Duodenum (tissue), 1 donor: ENCODE measurements around the gene CCN5.

DNA sequence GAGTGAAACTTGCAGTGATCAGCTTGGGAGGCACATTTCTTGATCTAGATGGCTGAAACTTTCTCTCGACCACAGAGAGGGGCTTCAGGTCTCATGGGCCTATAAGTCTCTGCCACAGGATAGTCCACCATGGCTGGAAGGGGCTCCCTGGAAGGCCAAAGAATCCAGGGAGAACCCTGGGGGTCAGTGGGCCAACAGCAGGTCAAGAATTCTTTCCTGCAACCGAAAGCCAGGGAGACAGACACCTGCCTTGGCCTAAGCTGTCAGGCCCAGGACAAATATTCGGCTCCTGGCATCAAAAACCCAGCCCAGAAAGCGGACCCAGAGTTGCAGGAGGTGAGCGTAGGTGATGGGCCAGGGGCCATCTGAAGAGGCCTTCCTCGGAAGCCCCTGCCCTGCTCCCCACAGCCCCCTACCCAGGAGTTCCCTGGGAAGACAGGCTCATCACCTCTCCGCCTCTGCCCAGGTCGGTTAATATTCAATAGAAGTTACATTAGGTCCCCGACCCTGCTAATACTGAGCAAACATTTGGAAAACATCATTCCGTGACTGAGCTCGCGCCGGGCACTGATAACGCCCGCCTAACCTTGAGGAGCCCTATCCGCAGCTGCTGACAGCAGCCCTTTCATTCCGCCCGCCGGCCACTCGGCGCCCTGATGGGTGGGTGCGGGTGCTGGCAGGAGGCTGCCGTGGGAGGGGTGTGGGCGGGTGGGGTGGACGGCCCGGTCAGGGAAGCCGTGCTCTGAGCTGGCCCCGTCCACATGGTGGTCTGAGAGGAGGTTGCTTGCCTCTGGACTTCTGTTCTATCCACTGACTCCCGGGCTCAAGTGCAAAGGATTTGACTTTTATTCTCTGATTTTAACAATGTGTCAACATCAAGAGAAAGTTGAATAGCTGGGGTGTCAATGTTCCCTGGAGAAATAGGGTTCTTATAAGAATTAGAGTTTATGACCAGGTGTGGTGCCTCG, 55.6 kb downstream of the HNF4A start:
- PRO-cap, result bidirectional peak, plus-strand start at position 707 of the sequence, minus-strand start at position 569 of the sequence

- PRO-cap, result bidirectional peak, plus-strand start at chr20:44442935, minus-strand start at chr20:44442658
Observed at GRCh38 chr20:44442768-44443195, 32.9 kb upstream of the TTPAL start.

DNA sequence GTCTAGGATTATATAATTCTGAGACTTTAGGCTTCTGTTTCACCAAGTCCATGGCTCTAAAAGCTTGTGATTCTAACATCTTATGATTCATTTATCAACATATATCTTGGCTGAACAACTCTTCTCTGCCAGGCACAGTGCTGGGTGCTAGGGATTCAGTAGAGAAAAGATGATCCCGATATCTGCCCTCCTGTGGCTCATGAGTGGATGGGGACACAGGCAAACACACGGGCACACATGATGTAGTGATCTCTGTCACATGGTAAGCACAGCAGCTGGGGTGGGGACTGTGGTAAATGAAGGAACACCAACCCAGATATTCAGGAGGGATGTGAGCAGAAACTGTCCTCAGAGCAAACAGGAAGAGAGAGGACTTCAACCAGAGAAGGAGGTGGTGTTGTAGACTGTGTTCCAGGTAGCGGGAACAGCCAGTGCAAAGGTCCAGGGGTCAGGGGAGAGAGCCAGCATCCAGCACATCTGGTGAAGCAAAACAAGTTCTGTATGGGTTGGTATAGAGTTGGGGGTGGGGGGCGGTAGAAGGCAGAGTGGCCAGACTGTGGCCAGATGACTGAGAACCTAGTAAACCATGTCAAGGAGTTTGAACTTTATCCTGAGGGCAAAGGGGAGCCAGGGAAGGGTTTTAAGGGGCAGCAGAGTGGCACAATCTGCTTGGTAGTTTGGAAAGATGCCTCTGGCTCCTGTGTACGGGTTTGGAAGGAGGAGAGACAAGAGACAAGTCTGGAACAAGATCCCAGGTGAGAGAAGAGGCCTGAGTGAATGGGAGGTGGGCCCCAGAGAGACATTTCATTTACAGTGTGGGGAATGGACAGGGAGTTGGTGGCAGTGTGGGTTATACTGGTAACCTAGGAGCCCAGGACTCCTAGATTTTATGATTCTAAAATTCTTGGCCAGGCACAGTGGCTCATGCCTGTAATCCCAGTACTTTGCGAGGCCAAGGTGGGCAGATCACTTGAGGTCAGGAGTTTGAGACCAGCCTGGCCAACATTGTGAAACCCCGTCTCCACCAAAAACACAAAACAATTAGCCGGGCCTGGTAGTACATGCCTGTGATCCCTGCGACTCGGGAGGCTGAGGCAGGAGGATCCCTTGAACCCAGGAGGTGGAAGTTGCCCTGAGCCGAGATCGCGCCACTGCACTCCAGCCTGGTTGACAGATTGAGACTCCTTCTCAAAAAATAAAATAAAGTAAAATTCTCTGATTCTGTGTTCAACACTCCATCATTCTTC, 27.7 kb upstream of the TTPAL start:
- PRO-cap, result bidirectional peak, plus-strand start at position 668 of the sequence, minus-strand start at position 171 of the sequence

DNA sequence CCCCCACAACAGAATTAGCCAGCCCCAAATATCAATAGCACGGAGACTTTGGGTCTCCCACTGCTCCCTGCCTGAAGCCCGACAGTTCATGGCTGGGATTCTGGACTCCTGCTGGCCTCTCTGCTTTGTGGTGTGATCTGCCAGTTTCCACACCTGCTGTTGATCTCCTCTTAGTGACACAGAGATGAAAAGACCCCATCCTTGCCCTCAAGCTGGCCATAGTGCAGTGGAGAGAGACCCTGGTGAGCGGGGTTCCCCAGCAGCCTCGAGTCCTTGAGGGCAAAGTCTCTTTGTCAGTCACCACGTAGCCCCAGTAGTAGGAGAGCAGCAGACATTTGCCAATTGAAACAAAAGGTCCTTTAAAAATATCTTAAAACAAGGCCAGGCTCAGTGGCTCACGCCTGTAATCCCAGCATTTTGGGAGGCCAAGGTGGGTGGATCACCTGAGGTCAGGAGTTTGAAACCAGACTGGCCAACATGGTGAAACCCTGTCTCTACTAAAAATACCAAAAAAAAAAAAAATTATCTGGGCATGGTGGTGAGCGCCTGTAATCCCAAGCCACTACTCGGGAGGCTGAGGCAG, 24.5 kb upstream of the TTPAL start:
- PRO-cap, result unidirectional peak, minus-strand start at position 275 of the sequence

GRCh38 chr20:44520920-44521296, 962 bp downstream of the SERINC3 start:
- PRO-cap, result no peak

- PRO-cap, result no peak
Observed at GRCh38 chr20:44597937-44598407, 15.6 kb downstream of the PKIG start.

GRCh38 chr20:44609389-44609885, 27.1 kb downstream of the PKIG start:
- PRO-cap, result no peak

- PRO-cap, result no peak
Observed at GRCh38 chr20:44610695-44610973, 28.3 kb downstream of the PKIG start.

GRCh38 chr20:44621063-44621566, 30.4 kb downstream of the ADA start:
- PRO-cap, result no peak

DNA sequence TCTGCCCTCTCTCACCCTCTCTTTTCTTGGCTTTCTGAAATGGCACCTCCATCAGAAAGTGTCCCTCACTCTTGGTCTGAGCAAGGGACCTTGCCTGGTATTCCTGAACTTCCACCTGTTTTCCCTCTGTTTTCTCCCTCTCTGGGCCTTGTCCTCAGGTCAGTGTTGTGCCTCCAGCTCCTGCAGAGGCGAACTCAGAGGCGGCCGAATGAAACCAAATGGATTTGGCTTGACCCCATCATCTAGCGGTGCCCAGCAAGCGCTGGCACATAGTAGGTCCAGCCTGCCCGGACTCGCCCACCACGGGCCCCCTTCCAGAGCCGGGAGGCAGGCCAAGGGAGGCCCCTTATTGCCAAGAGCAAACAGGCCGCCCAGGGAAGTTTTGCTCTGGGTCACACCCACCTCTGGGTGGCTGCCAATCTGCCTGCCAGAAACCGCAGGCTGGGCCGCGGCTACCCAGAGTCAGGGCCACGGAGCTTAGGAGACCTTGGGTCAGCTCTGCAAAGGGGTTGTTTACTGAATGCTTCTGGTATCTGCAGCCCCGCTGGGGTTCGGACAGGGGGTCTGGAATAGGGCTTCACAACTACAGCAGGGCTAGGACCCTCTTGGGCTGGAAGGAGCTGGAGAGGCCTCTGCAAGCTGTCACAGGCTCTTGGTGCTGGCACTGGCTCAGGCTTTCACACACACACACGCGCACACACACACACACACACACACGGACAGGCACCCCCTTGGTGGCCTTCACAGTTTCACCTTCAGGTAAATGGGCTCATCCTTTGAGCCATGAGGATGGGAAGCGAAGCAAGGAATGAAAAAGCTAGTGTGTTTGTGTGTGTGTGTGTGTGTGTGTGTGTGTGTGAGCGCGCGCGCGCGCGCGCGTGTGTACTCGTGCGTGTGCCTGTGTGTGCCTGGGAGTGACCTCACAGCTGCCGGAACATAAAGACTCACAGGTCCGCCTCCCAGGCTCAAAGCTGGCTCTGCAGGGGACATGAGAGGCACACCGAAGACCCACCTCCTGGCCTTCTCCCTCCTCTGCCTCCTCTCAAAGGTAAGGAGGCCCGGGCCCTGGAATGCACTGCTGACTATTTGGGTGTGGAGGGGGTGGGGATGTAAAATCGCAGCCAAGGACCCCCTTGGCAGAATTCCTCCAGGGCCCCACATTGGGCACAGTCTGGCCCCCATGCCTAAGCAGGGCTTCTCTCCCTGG, at the start of gene CCN5:
CCN5 (plus strand) TSS at position 967 of the 1,207 bp plus-strand sequence.
- PRO-cap, result no peak

GRCh38 chr20:44720567-44721126, 5.5 kb downstream of the CCN5 start:
- PRO-cap, result no peak

GRCh38 chr20:44894702-44895602, 9.4 kb downstream of the YWHAB start:
- PRO-cap, result no peak

- PRO-cap, result no peak
Observed at GRCh38 chr20:44909239-44909661, 610 bp upstream of the PABPC1L start.

- PRO-cap, result no peak
Observed at GRCh38 chr20:45000239-45000551, 33.9 kb downstream of the STK4 start.

- PRO-cap, result no peak
Observed at GRCh38 chr20:45053086-45053448, 47.9 kb downstream of the KCNS1 start.

GRCh38 chr20:45330076-45330744, 18.0 kb downstream of the SDC4 start:
- PRO-cap, result no peak

DNA sequence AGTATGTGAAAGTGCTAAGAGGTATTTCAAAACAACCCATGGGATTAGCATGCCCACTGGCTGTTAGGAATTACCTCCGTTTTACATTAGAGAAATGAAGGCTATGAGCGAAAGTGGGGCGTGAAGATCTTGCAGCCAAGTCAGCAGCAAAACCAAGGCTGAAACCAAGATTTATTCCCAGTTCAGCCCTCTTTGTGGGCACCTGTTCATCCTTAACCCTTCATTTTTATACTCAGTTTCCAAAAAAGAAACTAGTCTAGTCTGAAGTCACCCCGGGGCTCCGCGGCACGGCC, 9.7 kb downstream of the SDC4 start:
- PRO-cap, result no peak

- PRO-cap, result no peak
Observed at GRCh38 chr20:45354996-45355624, 6.9 kb upstream of the SDC4 start.

- PRO-cap, result no peak
Observed at GRCh38 chr20:45359772-45360229, 3.2 kb upstream of the SYS1 start.

GRCh38 chr20:45372005-45372492, 6.1 kb downstream of the TP53TG5 start:
- PRO-cap, result no peak